Measurements from ENCODE around the gene PRKCA.

GRCh38 chr17:65290589-65291162 is 153.5 kb downstream of the RGS9 start:
- PRO-cap: no peak
- RAMPAGE, long total RNA: no peak
- RRBS: no CpG with 5 or more reads among the region's 8 CpGs

DNA sequence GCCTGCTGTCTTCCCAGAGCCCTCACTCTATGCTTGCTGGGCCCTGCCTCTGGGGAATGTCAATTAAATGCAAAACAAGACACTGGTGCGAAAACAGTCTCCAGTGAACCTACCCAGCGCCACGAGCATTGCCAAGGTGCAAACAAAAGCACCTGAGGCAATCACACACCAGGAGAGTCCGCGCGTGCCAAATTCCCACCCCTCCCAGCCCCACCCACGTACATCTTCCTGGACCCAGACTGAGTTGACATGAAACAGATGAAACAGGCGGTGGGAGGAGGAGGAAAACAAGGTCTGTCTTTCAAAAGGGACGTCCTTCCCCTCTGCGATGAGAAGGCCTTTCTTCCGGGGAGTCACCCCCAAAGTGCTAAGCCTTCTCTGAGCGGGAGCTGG is 200.5 kb downstream of the AXIN2 start:
- PRO-cap: no peak
- RAMPAGE, long total RNA: no peak
- RRBS: 79% methylated on average over 1 of the region's 12 CpGs

GRCh38 chr17:65560103-65560662 is 1.3 kb downstream of the AXIN2 start:
- PRO-cap: unidirectional peak, minus-strand start at chr17:65560317
- RAMPAGE, long total RNA: no peak
- RRBS: under 1% methylated on average over 17 of the region's 63 CpGs

DNA sequence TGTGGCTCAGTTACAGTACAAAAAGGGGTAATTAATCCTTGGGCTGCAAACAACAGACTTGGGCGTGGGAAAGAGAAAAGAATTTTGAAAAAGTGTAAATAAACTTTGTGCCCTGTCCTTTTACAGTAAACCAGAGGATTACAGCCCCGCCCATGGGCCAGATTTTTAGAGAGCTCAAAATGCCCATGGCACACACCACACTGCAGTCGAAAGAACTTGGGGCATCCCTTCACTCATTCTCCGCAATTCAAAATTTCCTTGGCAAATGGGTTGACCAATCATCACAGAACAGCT is 73.2 kb upstream of the AXIN2 start:
- PRO-cap: no peak
- RAMPAGE, long total RNA: no peak
- RRBS: no CpG with 5 or more reads among the region's 4 CpGs

- PRO-cap: no peak
- RAMPAGE, long total RNA: no peak
- RRBS: no CpG with 5 or more reads among the region's 1 CpG
Measured at GRCh38 chr17:65799927-65800277, 238.5 kb upstream of the AXIN2 start.

DNA sequence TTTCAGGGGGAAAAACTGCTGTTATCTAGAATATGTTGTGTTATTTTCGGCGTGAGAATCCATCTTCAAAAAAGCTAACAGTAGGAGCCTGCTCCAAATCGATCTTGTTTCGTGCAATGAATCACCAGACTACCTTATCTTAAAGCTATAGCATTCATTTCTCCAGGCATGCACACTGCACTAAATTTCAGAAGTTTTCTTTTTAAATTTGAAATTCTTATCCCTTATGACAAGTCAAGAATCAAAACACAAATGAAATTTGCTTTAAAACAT is 288.8 kb downstream of the CEP112 start:
- PRO-cap: no peak
- RAMPAGE, long total RNA: no peak
- RRBS: no CpG with 5 or more reads among the region's 4 CpGs

DNA sequence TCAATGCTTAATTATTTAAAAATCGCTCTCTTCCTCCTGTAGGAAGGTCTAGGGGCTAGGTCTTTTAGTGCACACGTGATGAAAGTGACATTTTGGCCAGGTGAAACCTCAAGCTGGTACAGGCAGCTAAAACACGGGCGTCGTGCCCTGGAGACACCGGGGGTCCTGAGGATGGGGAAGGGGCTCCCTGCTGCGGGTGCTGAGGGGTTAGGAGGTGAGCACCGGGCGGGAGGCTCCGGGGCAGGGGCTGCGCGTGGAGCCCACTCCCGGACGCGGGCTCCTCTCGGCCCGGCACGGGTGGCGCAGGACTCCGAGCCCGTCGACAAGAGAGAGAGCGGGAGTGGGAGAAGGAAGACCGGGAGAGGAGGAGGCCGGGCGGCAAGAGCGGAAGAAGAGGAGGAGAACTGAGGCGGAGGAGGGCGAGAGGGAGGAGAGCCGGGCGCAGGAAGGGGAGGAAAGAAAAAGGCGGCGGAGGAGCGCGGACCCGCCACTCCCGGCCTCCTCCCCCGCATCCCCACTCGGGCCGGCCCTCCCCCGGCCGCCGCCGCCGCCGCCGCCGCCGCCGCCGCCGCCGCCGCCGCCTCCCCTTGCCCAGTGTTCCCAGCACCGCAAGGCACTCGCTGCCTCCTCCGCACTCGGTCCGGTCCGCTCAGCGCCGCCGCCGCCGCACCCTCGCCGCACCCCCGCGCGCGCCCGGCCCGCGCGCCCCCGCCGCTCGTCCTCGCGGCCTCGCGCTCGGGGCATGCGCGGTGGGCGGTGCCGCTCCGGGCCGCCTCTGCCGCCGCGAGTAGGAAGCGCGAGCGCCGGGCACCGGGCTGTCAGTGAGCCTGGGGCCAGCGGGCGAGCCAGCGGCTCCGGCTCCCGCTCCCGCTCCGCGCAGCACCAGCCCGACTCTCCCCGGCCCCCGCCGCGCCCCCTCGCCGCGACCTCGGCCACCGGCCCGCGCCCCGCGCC is at the start of gene PRKCA:
Gene PRKCA (plus strand): TSS at position 818 of the 954 bp plus-strand sequence.
- PRO-cap: bidirectional peak, plus-strand start at position 455 of the sequence, minus-strand start at position 453 of the sequence; bidirectional peak, plus-strand start at position 821 of the sequence, minus-strand start at position 691 of the sequence
- RAMPAGE, long total RNA: no peak
- RRBS: 1% methylated on average over 80 of the region's 120 CpGs

GRCh38 chr17:66353878-66354158 is 51.4 kb downstream of the PRKCA start:
- PRO-cap: no peak
- RAMPAGE, long total RNA: no peak
- RRBS: no CpG with 5 or more reads among the region's 7 CpGs

DNA sequence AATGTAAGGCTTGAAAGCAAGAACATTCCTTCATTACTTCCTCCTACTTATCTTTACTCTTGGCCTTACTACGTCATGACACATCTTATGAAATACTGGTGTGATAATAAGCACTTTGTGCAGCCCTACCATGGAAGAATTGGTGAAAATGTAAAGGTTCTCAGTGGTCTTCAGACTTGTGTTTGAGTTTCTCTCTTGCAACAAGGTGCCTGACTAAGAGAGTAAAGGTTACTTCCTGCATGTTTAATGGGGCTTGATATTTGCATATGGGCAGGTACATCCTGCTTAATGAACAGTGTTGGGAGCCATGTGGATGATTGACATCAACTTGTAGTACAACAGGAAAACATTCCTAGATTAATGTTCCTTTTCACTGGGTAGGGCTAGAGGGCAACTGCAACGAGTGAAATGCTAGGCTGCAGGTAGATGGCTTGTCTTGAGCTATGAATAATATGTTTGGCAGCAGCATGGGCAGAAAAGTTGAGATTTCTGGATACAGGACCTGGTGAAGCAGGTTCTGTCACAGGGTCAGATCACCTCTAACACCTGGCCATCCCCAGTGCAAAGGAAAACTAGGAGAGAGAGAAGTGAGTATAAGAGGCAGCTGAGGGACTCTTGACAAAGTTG is 84.5 kb downstream of the PRKCA start:
- PRO-cap: no peak
- RAMPAGE, long total RNA: no peak
- RRBS: no CpG with 5 or more reads among the region's 2 CpGs

GRCh38 chr17:66397996-66398947 is 95.9 kb downstream of the PRKCA start:
- PRO-cap: no peak
- RAMPAGE, long total RNA: no peak
- RRBS: no CpG with 5 or more reads among the region's 12 CpGs

- PRO-cap: no peak
- RAMPAGE, long total RNA: no peak
- RRBS: no CpG with 5 or more reads among the region's 7 CpGs
Measured at GRCh38 chr17:66498429-66499203, 196.2 kb downstream of the PRKCA start.

DNA sequence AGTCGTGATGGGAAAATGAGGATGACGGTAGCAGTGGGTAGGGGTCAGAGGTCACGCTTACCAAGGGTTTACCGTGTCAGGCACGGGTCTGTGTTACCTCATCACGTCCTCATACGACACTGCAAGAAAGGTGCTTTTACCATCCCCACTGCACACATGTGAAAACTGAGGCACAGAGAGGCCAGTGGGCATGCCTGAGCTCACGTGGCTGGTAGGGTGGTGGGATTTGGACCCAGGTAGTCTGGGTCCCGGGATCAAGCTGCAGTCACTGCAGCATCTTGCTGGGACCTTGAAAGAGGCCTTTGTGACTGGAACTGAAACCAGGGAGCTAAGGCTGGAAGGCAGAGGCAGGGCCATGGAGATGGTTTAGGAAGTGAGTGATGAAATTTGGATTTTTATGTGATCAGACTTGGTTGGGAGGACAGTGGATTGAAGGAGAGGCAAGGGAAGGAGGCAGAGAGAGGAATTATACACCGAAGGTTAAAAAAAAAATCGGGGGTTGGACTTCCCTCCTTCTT is 255.5 kb upstream of the CACNG5 start:
- PRO-cap: no peak
- RAMPAGE, long total RNA: no peak
- RRBS: no CpG with 5 or more reads among the region's 11 CpGs

DNA sequence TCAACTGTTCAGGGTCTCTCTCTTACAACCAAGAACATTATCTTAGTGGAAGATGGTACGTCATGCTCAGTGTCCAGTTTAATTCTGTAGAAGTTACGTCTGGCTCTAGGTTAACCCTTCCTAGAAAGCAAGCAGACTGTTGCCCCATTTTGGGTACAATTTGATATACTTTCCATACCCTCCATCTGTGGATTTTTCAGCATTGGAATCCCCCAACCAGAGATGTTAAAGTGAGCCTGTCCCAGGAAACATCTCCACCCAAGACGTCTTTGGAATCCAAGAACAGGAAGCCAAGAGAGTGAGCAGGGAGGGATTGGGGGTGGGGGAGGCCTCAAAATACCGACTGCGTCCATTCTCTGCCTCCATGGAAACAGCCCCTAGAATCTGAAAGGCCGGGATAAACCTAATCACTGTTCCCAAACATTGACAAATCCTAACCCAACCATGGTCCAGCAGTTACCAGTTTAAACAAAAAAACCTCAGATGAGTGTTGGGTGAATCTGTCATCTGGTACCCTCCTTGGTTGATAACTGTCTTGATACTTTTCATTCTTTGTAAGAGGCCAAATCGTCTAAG is 30.6 kb upstream of the CACNG5 start:
- PRO-cap: no peak
- RAMPAGE, long total RNA: no peak
- RRBS: no CpG with 5 or more reads among the region's 7 CpGs

DNA sequence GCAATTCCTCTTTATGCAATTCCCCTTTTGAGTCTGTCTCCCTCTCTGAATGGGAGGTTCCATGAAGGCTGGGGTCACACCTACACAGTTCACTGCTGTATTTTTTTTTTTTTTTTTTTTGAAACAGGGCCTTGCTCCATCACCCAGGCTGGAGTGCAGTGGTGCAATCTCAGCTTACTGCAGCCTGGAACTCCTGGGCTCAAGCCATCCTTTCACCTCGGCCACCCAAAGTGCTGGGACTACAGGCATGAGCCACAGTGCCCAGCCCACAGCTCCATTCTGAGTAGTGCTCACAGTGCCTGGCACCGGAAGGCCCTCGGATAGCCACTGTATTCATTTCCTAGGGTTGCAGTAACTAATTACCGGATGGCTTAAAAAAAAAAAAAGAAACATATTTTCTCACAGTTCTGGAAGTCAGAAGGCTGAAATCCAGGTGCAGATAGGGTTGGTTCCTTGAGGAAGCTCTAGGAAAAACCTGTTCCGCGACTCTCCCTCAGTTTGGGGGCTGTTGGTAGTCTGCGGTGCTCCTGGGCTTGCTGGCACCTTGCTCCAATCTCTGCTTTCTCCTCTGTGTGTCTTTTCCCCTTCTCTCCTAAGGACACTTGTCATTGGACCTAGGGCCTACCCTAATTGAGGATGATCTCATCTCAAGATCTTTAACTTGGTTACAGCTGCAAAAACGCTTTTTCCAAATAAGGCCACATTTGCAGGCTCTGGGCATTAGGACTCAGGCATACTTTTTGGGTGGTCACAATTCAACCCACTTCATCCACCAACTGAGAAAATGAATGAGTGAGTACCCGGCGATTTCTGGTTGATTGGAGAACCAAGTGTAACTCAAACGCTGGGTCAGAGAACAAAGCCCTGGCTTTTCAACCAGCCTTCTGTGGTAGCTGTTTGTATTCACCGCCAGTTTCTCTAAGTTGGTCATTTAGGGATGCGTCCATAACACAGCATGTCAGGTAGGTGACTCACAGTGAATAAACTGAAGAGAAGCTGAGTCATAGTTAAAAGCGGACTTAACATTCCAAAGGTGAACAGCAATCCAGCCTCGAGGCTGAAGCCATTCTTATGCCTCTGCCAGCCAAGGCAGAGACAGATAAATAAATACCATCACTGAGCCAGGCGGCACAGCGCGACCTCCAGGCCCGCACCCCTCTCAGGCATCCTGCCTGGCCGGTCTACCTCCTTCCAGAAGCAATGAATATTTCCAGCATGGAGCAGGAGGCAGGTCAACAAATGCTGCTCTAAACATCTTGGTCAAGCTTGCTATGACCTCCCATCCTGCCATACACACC is 12.9 kb upstream of the CACNG4 start:
- PRO-cap: no peak
- RAMPAGE, long total RNA: no peak
- RRBS: 75% methylated on average over 2 of the region's 20 CpGs

- PRO-cap: no peak
- RAMPAGE, long total RNA: no peak
- RRBS: no CpG with 5 or more reads among the region's 16 CpGs
Measured at GRCh38 chr17:67043287-67043800, 1.0 kb upstream of the CACNG1 start.

- PRO-cap: no peak
- RAMPAGE, long total RNA: no peak
- RRBS: no CpG with 5 or more reads among the region's 13 CpGs
Measured at GRCh38 chr17:67075913-67076988, 31.9 kb downstream of the CACNG1 start.

- PRO-cap: no peak
- RAMPAGE, long total RNA: no peak
- RRBS: no CpG with 5 or more reads among the region's 7 CpGs
Measured at GRCh38 chr17:67215888-67216425, 29.0 kb downstream of the HELZ start.

DNA sequence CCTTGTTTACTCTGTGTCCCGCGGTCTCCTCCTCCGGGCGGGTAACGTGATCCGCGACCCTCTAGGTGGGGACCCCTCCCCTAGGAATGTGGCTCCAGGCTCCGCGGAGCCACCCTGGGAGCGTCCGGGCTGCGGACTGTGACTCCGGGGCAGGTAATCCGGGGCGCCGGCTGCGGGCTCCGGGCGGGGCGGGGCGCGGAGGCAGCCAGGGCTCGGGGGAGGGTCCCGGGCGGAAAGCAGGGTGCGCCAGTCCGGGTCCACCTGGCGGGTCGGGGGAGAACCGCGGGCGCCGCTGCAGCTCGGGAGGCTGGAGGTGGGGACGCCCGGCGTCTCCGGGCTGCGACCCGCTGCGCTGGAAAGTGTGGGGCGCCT is 806 bp upstream of the HELZ start:
- PRO-cap: no peak
- RAMPAGE, long total RNA: no peak
- RRBS: 1% methylated on average over 32 of the region's 42 CpGs

GRCh38 chr17:67260106-67260994 is 15.4 kb upstream of the HELZ start:
- PRO-cap: no peak
- RAMPAGE, long total RNA: no peak
- RRBS: no CpG with 5 or more reads among the region's 14 CpGs

DNA sequence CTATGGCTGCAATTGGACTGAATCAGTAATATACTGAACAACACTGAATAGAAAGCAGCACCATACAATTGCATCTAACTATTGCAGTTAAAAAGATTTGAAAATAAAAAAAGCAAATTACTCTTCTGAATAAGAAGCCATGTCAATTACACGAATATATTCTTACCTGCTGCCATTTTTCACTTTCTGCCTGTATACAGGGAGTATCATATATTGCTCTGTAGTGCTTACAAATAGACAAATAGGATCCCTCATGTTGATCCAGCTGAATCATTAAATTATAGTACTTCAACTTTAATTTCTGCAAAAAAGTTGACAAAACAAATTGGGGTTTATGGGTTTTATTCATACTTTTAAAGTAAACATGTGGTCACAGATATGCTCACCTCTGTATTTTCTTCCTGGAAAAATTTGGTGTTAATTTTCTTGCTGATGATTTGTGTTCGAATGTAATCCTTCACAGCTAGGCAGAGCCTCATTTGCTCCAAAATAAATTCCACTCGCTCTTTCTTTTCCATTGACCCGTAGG is 19.4 kb downstream of the PSMD12 start:
- PRO-cap: no peak
- RAMPAGE, long total RNA: no peak
- RRBS: no CpG with 5 or more reads among the region's 4 CpGs

Measured in lung (tissue), 4 donors.